ENCODE data around the gene STEEP1.

- PRO-cap, 3 experiments = no peak in any of the 3 experiments
- RAMPAGE, long total RNA = no peak
These were observed 7.9 kb downstream of the AMOT start for GRCh38 chrX:112832566-112833253.

DNA sequence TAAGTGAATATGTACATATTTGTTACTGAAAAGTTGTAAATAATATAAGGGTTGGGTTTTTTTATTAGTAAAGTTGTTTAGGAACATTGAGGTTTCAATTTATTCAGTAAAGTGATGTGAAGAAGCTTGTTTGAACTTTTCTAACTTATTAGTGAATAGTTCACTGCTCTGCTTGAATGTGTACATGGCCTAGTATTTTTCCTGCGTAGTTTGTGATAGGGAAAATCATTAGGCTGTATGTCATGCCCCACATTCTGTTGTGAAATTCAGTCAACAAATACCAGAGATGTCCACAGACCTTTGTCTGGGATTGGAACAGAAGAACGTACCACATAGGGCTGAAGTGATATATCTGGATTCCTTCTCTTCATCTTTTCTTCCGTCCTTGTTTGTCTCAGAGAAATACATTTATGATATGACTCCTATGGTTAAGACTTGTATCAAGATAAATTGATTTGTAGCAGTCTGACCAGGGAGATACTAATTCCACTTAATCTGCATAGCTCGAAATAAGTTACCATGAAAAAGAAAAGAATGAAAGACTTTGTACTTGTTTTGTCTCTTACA is 88.8 kb upstream of the PLS3 start:
- PRO-cap, 3 experiments = no peak in any of the 3 experiments
- RAMPAGE, long total RNA = no peak

DNA sequence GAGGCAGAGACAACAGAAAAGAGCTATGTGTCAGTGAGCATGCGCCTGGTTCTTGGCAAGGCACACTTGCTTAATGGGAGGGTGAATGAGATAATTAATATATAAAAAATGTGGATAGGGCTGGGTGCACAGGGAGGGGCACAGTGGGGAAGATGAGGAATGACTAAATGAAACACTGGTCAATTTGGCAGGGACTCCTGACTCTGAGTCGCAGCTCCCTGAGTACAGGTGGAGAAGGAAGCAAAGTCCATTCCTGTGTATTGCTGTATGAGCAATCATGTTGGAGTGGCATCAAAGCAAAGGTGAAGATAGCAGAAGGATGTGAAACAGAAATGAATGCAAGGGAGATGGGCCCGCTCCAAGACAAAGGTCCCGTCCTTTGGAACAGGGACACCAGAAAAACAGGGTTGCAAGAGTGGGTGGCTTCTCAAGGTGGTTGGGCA is 278.4 kb upstream of the AGTR2 start:
- PRO-cap, 3 experiments = no peak in any of the 3 experiments
- RAMPAGE, long total RNA = no peak

GRCh38 chrX:118523763-118524359 is 28.2 kb downstream of the DOCK11 start:
- PRO-cap, 3 experiments = no peak in any of the 3 experiments
- RAMPAGE, long total RNA = no peak

DNA sequence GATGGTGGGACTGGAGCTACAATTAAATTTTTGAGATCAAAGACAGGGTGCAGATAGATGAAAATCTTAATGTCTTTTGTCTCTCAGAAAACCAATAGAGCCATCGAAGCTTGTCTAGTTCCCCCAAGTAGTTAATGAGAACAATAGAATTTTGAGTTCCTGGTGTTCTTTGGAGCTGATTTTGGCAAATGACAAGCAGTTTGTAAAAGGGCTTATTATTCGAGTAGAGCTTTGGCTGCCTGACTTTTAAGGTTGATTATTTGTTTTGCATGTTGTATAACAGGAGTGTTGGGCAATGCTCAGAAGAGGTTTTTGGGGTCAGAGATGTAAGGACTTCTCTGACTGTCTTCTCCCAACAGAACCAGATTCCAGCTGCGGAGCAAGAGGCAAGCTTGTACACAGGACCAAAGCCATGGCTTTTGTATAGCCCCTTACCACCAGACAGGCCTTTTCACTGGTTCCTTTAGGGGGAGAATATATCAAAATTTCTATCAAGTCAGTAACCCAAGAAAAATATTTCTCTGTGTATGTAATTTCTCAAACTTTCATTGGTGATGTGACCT is 30.0 kb downstream of the ZCCHC12 start:
- PRO-cap, 3 experiments = no peak in any of the 3 experiments
- RAMPAGE, long total RNA = no peak

- PRO-cap, 3 experiments = no peak in any of the 3 experiments
- RAMPAGE, long total RNA = no peak
These were observed 53.0 kb upstream of the LONRF3 start for GRCh38 chrX:118921397-118921845.

GRCh38 chrX:118973724-118974298 is 607 bp upstream of the LONRF3 start:
- PRO-cap, 3 experiments = no peak in any of the 3 experiments
- RAMPAGE, long total RNA = no peak

GRCh38 chrX:118975810-118976599 is 1.6 kb downstream of the LONRF3 start:
- PRO-cap, 3 experiments = peak in 3 of 3 experiments; most common plus-strand start chrX:118976490 (in 1); most common minus-strand start chrX:118976087 (in 3)
- RAMPAGE, long total RNA = no peak

DNA sequence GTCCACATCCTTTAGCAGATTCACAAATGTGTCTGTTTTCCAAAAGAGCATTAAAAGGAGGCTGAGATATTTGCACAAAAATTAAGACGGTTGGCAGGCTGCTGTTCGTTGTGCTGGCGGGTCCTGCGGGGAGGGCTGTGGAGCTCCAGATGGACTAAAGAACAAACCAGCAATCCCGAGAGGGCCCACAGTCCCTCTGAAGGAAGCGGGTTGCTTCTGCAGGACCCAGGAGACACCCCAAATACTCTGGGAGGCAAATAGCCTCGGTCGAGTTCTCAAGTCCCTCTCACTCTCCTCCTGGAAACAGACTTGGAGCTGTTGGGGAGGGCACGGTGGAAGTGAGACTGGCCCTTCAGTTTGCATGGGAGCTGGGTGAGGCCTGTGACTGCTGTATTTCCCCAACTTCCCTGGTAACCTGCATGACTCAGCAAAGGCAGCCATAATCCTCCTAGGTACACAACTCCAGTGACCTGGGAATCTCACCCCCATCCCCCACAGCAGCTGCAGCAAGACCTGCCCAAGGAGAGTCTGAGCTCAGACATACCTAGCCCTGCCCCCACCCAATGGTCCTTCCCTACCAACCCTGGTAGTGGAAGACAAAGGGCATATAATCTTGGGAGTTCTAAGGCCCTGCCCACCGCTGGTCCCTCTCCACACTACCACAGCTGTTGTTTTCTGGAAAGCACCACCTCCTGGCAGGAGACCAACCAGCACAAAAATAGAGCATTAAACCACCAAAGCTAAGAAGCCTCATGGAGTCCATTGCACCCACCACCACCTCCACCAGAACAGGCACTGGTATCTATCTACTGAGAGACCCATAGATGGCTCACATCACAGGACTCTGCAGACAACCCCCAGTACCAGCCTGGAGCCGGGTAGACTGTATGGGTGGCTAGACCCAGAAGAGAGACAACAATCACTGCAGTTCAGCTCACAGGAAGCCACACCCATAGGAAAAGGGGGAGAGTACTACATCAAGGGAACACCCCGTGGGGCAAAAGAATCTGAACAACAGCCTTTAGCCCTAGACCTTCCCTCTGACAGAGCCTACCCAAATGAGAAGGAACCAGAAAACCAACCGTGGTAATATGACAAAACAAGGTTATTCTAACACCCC is 17.9 kb downstream of the LONRF3 start:
- PRO-cap, 3 experiments = no peak in any of the 3 experiments
- RAMPAGE, long total RNA = no peak

DNA sequence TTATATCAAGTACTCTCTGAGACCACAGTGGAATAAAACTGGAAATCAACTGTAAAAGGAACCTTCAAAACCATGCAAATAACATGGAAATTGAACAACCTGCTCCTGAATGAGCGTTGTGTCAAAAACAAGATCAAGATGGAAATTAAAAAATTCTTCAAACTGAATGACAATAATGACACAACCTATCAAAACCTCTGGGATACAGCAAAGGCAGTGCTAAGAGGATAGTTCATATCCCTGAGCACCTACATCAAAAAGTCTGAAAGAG is 20.6 kb downstream of the LONRF3 start:
- PRO-cap, 3 experiments = no peak in any of the 3 experiments
- RAMPAGE, long total RNA = no peak

- PRO-cap, 3 experiments = no peak in any of the 3 experiments
- RAMPAGE, long total RNA = no peak
These were observed 46.5 kb upstream of the PGRMC1 start for GRCh38 chrX:119189579-119190044.

- PRO-cap, 3 experiments = peak in 3 of 3 experiments; most common plus-strand start chrX:119237439 (in 1); most common minus-strand start chrX:119237329 (in 1)
- RAMPAGE, long total RNA = start-site peak on the plus strand at chrX:119237224-119237511, 18 and 26 reads in 2 replicates
These were observed 1.0 kb downstream of the PGRMC1 start for GRCh38 chrX:119237053-119237607.

DNA sequence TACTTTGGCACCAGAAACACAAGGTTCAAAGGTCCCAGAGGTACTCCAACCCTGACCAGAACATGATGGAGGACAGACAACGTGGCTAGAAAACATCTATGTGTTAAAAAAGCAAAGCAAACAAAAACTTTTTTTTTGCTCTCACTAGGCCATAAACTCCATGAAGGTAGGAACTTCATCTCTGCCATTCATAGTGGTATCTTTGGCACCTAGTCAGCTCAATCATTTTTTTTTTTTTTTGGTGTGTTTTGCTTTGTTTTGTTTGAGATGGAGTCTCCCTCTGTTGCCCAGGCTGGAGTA is 37.8 kb downstream of the SLC25A5 start:
- PRO-cap, 3 experiments = no peak in any of the 3 experiments
- RAMPAGE, long total RNA = no peak

DNA sequence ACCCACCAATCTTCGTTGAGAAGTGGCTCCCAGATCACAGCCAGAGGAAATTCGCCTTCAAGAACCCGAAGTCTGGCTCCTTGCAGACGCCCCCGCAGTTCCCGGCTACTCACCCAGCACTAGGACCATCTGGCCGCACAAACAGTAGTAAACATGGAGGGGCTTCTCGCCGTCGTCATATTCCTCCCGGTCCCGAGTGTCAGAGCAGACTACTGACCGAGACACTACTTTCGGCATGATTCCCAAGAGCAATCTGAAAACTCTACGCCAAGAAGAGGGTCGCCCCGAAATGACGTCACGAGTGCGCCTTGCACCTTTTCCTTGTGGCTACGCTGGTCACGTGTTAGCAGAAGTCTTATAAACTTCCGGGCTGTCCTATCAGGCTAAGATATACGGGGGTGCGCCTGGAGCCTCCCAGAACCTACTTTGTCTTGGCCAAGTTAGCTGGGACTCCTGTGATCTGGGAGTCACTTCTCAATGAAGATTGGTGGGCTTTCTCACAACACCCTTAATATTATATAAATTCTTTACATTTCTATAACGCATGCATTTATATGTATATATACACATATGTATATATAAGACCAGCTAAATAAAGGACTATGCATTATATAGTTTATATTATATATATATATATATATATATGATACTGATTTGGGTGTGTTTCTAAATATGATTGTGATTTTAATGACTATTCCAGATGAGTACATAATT is at the start of gene STEEP1:
Gene STEEP1, minus strand, starts transcription at position 291 of the 714 bp plus-strand sequence.
- PRO-cap, 3 experiments = peak in 1 of 3 experiments; most common plus-strand start position 386 of the sequence (in 1); most common minus-strand start position 290 of the sequence (in 1)
- RAMPAGE, long total RNA = start-site peak on the minus strand centred at position 265 of the sequence, 60 bp wide, 564 and 68 reads in 2 replicates

DNA sequence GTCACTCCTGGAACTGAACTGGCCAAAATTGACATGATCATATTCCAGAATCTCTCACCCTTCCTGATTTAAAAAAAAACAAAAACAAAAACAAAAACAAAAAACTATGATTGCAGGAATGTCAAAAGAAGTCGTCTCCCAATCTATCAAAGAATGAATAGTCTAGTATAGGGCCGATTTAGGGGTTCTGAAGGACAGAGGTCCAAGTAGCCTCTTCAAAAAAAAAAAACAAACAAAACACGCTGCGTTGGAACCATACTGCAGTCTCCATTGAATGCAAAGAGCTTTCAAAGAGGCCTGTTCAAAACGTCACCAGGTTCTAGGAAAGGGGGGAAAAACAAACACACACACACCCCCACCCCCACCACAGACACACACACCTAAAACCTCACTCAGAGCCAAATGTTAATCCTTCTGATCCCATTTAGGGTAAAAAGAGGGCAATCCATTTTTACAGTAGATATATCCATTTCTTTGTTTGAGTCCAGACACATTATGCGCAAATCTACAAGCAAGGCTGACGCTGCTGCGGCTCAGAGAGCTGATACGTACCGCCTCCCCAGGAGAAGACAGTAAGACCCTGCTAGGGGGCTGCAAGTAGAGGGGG is 30.3 kb downstream of the UBE2A start:
- PRO-cap, 3 experiments = no peak in any of the 3 experiments
- RAMPAGE, long total RNA = no peak

- PRO-cap, 3 experiments = no peak in any of the 3 experiments
- RAMPAGE, long total RNA = no peak
These were observed 32.5 kb downstream of the UBE2A start for GRCh38 chrX:119606952-119607249.

DNA sequence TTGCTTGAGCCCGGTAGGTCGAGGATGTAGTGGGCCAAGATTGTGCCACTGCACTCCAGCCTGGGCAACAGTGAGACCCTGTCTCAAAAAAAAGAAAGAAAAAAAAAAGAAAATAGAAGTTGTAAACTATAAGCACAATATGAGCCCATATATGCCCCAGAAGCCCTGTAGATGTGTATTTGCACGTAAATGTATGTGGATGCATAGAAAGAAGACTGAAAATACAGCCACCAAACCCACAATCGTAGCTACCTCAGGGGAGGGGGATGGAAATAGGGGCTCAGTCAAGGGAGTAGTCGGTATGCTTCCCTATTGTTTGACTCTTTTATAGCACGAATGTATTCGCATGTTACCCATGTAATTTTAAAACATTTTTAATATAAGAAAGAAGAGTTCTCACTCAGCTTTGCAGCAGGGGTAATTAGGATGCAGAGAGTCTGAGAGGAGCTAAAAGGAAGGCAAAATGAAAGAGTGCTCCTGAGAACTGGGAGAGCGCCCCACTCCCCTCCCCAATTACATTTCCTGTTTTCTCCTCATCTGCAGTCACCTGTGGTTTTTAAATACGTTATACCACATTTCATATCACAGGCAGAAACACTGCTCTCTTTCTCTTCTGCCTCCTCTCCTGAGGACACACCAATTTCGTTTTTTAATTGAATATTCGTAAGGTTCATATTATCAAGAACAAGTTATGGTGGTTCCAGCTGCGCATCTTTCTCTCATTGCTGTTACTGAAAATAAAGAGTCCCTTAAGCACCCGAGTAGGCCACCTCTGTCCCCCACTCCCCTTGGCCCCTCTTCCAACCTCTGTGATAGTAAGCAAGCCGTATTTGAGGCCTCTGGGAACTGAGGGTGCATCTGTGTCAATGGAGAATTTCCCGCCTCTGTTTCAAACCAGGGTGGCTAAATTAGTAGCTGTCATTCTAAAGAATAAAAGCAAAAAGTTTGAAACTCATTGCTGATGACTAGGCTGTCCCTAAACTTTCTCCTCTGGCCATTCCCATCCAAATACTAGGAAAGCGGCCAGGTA is 10.7 kb downstream of the SEPTIN6 start:
- PRO-cap, 3 experiments = no peak in any of the 3 experiments
- RAMPAGE, long total RNA = no peak

DNA sequence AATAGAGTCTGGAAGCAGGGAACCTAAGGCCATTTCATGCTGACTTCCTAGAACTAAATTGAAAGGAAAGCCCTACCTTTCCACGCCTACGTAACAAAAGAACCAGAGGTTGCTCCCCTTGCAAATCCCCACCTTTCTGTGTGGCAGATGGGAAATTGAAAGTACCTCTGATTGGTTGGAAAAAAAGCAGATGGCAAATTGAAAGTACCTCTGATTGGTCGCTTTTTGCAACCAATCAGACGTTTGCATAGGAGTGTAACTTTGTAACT is 10.0 kb upstream of the AKAP14 start:
- PRO-cap, 3 experiments = no peak in any of the 3 experiments
- RAMPAGE, long total RNA = no peak

DNA sequence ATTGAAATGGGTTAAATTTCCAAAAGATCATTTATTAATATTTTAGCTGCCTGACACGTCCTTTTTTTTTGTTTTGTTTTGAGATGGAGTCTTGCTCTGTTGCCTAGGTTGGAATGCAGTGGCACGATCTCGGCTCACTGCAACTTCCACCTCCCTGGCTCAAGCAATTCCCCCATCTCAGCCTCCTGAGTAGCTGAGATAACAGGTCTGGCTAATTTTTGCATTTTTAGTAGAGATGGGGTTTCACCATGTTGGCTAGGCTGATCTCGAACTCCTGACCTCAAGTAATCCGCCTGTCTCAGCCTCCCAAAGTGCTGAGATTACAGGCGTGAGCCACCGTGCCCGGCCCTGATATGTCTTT is 18.1 kb downstream of the NKAP start:
- PRO-cap, 3 experiments = no peak in any of the 3 experiments
- RAMPAGE, long total RNA = no peak

DNA sequence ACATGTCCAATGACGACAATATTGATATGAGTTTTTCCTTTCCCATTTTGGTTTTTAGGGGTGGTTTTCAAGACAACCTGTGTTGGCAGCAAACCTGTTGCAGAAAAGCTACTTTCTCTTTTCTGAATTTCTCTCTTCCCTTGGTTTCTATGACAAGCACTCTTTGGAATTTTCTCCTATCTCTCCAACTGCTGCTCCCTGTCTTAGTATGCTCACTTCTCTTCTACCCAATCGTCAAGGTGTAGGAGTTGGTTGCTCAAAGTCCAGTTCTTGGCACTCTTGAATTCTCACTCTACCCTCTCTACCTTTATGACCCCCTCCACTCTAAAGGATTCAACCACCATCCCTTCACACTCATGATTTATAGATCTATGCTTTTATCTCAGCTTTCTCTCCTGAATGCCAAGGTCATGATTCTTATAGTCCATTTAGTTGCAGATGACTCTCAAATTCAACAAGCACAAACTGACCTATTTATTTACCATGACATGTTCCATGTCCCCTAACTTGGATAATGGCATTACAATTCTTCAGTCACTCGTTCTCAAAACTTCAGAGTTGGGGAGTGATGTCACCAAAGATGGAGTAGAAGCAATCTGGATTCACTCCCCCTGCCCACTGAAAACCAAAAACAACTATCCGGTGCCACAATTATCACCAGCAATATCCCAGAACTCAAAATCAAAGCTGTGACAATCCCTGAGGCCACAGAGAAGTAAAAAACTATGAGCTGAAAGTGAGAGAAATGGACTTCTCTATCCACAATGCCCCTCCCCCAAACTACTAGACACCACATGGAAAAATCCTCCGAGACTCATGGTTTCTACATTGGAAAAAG is 37.7 kb upstream of the ZBTB33 start:
- PRO-cap, 3 experiments = no peak in any of the 3 experiments
- RAMPAGE, long total RNA = no peak